Peyer's patch (tissue), 4 donors: ENCODE results near the genes NTNG2, BARHL1 and SPACA9.

DNA sequence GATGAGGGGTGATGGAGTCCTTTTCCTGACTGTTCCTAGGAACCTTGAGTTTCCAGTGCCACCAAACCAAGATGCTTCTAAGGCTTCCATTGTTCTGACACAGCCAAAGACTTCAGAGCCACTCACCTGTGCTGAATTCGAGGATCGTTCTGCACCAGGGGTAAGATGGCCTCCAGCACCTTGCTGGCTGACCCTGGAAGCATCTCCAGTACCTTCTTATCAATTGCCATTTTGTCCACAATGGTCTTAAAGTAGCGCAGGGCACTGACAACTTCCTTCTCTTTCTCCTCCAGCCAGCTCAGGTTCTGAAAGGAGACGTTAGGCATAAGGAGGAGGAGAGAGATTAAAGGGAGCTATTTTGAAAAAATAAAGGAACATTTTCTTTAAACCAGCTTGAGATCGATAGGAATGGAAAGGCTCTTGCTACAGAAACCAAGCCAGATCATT, 96.7 kb downstream of the RAPGEF1 start:
- PRO-cap = no peak
- RAMPAGE, long total RNA, 4 experiments = no peak in any of the 4 experiments

DNA sequence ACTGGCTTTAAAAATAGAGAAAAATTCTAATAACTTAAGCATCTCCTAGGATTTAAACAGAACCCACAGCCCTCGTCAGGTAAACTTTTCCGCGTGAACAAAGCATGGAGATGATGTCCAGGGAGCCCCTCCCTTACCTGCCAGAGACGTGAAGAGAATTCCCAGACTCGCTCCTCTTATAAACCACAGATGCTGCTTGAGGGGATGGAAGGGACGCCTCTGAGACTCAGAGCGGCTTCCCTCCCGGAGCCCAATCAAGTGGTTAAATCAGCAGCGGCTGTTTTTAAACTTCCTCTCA, 71.9 kb downstream of the RAPGEF1 start:
- PRO-cap = bidirectional peak, plus-strand start outside the sequence, minus-strand start at position 256 of the sequence
- RAMPAGE, long total RNA, 4 experiments = no peak in any of the 4 experiments

DNA sequence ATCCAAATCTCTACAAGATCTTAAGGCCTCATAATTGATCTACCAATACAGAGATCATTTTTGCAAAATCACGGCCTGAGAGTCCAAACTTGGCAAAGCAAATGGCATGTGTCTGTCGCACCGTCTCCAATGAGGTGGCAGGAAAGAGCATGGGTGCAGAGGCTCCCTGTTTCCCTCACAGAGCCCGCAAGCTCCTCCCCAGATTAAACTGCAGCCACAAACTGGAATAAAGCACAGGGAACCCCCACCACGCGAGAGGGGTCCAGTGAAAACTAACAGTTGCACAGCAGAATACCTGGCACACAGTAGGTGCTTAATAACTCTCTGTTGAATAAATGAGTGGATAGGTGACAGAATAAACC, 27.9 kb downstream of the RAPGEF1 start:
- PRO-cap = no peak
- RAMPAGE, long total RNA, 4 experiments = no peak in any of the 4 experiments

DNA sequence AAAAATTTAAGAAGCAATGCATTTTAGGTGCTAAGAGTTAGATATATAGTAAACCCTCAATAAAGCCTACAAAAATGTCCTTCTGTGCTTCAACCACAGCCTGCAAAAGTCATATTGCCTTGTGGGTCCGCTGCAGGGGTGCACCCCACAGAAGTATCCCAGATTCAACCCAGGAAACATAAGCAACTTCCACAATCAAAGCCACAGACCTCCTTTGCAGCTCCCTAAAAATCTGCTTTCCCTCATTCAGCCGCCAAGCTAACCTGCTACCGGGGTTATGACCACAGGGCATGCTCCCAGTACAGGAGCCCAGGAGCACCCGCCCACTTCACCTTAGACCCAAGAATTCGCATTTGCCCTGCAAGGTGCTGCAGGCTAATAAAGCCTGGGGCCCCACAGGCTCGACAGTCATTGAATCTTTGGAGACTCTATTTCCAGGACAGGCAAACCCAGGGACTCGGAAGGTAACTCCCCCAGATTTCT, 1.2 kb downstream of the RAPGEF1 start:
- PRO-cap = bidirectional peak, plus-strand start at position 407 of the sequence, minus-strand start at position 253 of the sequence
- RAMPAGE, long total RNA, 4 experiments = no peak in any of the 4 experiments

GRCh38 chr9:131807726-131808050, 67.8 kb upstream of the RAPGEF1 start:
- PRO-cap = no peak
- RAMPAGE, long total RNA, 4 experiments = no peak in any of the 4 experiments

DNA sequence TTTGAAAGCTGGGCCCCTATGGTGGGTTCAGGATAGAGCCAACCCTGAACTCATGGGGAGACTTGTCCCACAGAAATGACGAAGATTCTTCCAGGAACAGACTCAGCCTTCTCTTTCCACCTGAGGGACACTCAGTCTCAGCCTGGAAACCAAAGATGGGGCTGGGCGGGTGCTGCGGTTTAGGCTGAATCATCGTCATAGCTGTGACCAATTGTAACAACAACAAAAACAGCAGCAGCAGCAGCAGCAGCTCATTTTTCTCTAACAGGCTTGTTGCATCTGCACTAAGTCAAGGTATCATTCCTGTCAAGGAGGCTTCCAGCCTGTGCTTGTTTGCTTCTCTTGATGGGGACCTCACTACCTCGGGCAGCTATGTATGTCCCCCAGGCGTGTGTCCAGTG, 99.8 kb upstream of the RAPGEF1 start:
- PRO-cap = no peak
- RAMPAGE, long total RNA, 4 experiments = no peak in any of the 4 experiments

- PRO-cap = no peak
- RAMPAGE, long total RNA, 4 experiments = no peak in any of the 4 experiments
These were observed at the start of gene NTNG2 for GRCh38 chr9:132161862-132162223. Gene NTNG2 (plus strand): TSS chr9:132162058.

GRCh38 chr9:132217144-132217656, 55.3 kb downstream of the NTNG2 start:
- PRO-cap = no peak
- RAMPAGE, long total RNA, 4 experiments = no peak in any of the 4 experiments

DNA sequence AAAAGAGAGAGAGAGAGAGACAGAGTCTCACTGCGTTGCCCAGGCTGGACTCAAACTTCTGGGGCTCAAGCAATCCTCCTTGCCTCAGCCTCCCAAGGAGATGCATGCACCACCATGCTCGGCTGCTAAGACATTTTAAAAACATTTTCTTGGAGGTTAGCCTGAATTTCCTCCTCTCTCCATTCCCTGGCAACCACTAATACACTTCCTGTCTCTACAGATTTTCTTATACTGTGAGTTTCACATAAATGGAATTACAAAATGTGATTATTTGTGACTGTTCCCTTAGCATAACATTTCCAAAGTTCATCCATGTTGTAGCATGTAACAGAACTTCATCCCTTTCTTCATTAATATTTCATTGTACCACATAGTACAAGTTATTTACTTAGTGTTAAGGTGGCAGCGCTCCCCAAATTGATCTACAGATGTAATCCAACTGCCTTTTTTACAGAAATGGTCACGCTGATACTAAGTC, 82.3 kb downstream of the SETX start:
- PRO-cap = no peak
- RAMPAGE, long total RNA, 4 experiments = no peak in any of the 4 experiments

GRCh38 chr9:132408506-132408989, 1.5 kb upstream of the CFAP77 start:
- PRO-cap = no peak
- RAMPAGE, long total RNA, 4 experiments = no peak in any of the 4 experiments

DNA sequence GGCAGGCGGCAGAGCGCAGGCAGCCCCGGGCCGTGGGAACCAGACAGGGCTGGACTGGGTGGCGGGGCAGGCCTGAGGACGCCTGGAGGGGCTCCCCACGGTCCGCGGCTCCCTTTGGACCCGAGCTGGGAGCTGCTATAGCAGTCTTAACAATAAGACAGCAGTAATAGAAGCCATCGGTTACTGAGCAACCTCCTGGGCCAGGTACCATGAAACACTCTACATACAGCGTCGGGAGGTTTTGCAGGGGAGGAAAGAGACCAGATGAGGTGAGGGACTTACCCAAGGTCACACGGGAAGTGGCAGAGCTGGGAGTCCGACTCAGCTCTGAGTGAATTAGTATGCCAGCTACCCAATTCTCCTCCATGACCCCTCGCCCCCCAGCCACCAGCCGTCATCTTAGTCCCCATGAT, 77.0 kb downstream of the CFAP77 start:
- PRO-cap = no peak
- RAMPAGE, long total RNA, 4 experiments = no peak in any of the 4 experiments

DNA sequence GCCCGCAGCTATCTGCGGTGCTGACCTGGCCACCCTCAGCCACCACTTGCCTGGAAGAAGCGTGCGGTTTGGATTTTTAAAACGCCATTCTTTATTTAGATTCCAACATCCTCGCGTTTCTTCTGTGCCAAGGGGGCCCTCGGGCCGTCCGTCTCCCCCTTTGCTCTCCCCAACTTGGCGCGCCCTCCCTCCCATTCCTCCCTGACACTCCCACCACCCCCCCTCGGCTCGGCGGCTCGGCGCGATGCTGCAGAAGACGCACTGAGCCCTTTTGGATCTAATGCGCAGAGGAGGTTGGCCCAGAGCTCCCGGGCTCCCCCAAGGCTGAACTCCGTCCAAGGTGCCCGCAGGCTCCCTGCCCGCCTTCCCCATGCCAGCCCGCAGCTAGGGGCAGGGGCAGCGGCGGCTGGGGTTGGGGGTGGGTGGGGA, at the start of gene BARHL1:
Gene BARHL1, plus strand, starts transcription at position 269 of the 429 bp plus-strand sequence.
- PRO-cap = no peak
- RAMPAGE, long total RNA, 4 experiments = no peak in any of the 4 experiments

- PRO-cap = no peak
- RAMPAGE, long total RNA, 4 experiments = no peak in any of the 4 experiments
These were observed 995 bp downstream of the GTF3C4 start for GRCh38 chr9:132671015-132671903.

DNA sequence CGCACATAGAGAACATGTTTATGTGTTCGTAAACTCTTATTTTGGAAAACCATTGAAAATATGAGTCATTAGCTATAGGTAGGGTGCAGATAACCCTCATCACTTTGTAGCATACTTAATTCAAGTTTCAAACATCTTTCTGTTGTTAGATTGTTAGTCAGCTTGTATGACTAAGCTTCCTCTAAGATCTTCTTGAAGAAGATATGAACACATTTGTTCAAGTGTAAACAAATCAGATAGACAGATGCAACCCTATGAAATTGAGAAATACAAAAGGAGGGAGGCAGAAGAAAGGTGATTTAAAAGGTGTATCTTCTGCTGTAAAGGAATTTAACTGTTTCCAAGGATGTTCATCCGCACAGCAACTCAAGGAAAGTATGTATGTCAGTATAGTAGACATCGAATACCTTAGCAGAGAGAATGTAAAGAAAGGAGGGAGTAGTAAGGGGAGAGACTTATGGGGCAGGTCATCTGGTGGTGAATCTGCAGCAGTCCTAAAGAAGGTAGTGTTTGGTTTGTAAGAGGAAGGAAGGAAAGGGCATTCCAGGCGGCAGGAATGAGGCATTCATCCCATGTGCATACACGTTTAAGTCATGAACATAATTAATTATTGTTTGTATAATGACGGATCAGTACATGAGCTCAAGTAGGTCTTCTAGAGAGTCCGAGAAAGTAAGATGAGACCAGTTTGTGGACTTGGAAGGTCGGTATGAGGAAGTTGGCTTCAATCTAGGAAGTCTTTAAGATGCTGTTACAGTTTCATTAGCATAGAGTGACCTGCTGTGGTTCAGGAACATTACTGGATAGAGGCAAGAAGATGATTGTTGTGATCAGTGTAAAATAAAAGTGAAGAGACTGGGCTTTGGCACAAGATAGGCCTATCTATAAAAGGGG, 1.9 kb downstream of the GTF3C4 start:
- PRO-cap = no peak
- RAMPAGE, long total RNA, 4 experiments = no peak in any of the 4 experiments

DNA sequence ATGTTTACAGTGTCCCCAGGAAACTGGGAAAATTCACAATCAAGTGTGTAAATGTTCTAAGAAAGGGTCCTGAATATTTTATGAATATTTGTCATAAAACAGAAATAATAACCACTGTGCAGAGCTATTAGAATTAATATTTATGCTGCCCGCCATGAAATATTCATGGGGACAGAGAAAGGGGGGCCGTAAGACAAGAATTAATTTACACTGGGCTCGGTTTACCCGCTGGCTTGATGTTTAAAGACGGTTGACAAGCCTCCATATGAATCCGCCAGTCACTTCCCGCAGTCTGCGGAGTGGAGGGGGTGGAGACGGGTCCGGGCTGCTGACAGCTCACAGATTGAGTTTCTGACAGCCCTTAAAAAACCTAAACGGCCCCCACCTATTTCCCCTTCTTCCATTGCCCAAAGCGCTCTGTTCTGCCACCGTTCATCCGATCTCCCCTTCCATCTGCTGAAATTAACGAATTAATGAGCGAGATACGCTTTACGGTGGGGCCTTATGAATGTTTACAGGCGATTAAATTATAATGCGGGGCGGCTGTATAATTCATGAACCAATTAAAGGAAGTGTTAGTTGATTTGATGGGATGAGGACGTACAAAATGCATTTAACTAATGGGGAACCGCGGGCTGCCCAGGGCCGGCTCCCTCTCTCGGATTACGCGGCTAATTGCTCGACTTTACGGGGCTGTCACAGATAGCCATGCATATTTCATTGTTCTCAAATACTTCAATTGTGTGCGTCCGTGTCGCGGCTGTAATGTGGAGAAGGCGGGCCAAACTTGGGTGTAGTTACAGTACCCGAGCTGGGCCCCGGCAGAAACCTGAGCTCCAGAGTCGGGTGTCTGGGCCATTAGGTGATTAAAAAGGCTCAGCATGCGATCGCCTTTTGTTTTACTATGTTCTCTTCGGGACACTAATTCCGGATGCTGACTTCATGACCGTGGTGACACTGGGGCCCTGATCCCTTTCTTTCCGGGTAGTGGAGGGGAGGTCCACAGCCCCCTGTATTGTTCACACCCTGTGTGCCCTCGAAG, 74.7 kb downstream of the GTF3C4 start:
- PRO-cap = no peak
- RAMPAGE, long total RNA, 4 experiments = no peak in any of the 4 experiments

DNA sequence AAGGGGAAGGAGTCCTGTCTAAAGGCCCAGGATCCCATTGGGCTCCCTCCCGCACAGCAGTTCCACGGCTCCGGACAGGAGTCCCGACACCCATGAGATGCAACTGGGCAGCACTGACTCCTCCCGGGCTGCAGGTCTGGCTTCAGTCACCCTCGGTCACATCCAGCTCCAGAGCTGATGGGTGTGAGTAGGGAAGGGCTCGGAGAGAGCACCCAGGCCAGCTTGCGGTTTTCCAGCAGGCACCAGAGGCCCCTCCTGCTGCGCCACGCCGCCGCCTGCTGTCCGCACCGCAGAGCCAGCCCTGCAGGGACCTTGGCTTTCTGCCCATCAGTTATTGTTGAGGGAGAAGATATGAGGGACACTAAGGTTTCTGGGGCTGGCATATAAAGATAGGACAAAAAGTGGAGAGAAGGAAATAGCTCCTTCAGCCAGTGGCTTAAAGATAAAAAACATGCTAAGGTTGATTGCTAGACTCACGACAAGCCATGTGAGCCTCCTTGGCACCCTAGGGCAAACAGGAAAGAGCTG, 79.1 kb downstream of the AK8 start:
- PRO-cap = unidirectional peak, plus-strand start at position 277 of the sequence
- RAMPAGE, long total RNA, 4 experiments = no peak in any of the 4 experiments

- PRO-cap = unidirectional peak, minus-strand start at chr9:132878820
- RAMPAGE, long total RNA, 4 experiments = no peak in any of the 4 experiments
These were observed at the start of gene SPACA9 for GRCh38 chr9:132878604-132879152. Gene SPACA9 (plus strand): TSS chr9:132878898.

GRCh38 chr9:132943484-132944405, 671 bp downstream of the TSC1 start:
- PRO-cap = no peak
- RAMPAGE, long total RNA, 4 experiments = no peak in any of the 4 experiments

- PRO-cap = no peak
- RAMPAGE, long total RNA, 4 experiments = no peak in any of the 4 experiments
These were observed 7.7 kb upstream of the CEL start for GRCh38 chr9:133054017-133054585.

GRCh38 chr9:133100077-133101081, 20.7 kb downstream of the RALGDS start:
- PRO-cap = no peak
- RAMPAGE, long total RNA, 4 experiments = start-site peak on the minus strand in 1 of 4 experiments, at chr9:133100278-133100915 at its widest, 9 reads per replicate